Right ventricle myocardium (tissue), 1 donor: Measurements from ENCODE around the genes CD164, SMPD2 and GPR6.

DNA sequence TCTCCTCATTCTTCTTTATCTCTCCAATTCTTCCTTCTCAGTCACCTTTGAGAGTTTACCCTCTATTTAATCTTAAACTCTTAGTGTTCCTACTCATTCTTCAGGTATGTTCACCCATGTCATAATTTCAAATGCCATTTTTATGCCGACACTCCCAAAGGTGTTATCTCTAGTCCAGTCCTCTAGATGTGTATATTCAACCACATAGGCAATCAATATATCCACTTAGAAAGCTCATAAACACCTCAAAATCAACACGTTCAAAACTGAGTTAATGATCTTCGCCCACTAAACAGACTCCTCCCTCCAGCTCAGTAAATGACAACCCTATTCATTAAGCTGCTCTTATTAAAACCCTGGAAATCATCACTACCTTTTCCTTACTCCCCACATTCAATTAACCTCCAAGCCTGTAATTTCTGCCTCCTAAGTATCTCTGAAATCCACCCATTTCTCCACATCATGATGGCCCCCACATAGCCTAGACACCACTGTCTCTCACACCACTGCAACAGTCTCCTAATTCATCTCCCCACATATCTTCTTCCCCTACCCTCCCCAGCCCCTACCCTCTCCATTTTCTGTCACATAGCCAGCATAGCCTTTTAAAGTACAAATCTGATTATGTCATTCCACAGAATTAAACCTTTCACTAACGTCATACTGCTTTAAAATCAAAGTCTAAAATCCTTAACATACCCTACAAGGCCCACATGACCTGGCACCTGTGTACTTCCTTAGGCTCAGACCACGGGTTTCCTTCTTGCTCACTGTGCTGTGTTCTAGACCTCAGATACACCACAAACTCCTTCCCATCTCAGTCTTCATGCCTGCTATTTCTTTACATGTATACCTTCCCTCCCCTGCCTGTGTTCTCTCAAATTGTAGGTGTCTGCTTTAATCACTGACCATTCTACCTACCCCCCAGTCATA lies 6.1 kb downstream of the OSTM1 start:
- PRO-cap, 2 experiments = no peak in any of the 2 experiments

- PRO-cap, 2 experiments = no peak in any of the 2 experiments
These were observed 117.0 kb downstream of the AFG1L start for GRCh38 chr6:108411667-108412510.

DNA sequence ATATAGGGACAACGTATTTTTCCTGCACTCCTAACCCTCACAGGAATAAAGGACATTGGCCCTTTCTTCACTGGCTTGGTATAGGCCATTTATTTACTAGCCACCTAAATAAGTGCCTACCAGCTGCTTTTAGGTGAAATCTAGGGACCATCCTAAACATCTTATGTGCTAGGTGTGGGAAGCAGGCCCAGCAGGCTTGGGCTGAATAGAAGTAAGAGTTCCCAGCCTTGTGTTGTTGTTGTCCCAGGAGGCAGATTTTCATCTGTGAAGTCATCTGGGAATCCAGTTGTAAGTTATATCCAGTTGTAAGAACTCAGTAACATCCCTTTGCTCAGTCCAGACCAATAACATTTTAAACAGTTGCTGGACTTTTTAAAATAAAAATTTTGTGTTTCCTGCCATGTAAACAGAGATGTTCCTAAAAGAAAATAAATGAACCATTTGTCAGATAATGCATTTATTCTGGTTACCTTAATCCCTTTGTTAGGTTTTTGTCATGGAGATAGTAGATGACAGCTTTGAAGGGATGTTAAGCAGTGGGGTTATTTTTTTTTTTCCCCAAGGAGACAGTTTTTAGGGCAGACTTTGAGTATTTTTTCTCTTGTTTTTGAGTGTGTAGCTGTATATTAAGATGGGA lies 21.5 kb downstream of the FOXO3 start:
- PRO-cap, 2 experiments = no peak in any of the 2 experiments

DNA sequence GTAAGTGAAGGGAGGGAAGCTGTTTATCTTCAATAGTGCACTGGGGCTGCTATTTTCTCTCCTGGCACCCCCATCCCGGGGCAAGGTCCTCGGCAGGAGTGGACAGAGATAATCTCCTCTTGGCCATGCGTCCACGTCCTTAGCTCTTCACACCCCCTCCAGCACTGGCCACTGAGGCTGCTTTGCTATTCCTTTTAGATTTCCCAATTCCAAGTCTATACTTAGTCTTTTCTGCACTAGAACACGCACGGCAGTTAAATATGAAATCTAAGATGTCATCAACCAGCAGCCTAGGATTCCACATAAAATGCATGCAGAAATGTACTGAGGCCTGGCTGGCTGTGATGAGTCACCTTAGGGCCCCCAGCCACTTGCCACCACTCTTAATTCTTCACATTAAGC lies 87.8 kb upstream of the ARMC2 start:
- PRO-cap, 2 experiments = no peak in any of the 2 experiments

DNA sequence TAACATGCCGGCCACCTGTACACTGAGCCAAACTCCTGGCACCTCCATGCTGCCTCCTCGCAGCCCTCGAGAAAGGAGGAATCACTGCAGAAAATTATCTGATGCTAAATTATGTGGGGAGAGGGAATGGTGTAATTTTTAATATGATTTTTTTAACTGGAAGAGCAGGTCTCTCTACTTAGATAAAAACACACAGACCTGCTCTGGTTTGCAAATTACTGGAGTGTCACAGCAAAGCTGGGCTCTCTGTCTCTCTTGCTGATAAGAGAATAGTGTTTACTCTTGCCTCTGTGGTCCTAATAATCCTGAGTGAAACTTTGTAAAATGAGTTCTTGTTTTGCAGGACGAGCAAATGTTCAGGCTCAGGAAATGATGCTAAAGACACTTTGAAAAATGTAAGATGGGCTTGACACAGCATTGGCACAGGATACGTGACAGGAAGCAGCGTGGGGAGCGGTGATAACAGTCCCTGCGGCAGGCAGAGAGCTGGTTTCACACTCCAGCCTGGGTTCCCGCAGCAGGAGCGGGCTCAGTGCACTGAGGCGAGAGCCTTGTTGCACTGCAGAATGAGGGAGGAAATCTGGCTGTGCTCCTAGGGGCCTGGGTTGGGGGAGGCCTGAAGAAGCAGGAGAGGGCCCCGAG lies 49.8 kb upstream of the ARMC2 start:
- PRO-cap, 2 experiments = no peak in any of the 2 experiments

DNA sequence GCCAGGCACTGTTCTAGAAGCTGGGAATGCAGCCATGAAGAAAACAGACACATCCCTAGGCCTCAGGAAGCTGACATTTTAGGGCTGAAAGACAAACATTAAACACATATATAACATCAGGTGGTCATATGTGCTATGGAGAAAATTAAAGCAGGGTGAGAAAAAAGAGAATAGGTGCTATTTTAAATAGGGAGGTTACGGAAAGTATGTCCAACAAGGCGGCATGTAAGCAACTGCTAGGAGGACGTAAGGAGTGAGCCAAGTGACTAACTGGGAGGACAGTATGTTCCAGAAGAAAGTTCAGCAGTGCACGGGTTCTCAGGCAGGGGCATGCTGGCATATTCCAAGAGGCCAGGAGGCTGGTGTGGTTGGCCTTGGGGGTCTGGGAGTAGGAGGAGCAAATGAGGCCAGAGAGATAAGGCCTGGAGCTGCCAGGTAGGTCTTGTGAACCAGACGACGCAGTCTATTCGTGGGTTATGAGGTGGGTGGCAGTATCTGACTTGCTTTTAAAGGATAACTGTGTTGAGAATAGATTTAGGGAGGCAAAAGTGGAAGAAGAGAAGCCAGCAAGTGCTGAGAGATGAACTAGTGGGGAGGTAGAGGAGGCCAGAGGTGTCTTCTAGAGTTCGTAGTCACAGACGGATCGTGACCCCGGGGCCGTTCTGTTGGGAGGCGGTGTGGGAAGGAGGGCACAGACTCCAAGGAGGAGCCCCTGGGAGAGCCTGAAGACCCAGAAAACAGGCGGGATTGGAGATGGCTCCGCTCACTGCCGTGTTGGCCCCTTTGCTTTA lies 112.5 kb downstream of the ARMC2 start:
- PRO-cap, 2 experiments = no peak in any of the 2 experiments

DNA sequence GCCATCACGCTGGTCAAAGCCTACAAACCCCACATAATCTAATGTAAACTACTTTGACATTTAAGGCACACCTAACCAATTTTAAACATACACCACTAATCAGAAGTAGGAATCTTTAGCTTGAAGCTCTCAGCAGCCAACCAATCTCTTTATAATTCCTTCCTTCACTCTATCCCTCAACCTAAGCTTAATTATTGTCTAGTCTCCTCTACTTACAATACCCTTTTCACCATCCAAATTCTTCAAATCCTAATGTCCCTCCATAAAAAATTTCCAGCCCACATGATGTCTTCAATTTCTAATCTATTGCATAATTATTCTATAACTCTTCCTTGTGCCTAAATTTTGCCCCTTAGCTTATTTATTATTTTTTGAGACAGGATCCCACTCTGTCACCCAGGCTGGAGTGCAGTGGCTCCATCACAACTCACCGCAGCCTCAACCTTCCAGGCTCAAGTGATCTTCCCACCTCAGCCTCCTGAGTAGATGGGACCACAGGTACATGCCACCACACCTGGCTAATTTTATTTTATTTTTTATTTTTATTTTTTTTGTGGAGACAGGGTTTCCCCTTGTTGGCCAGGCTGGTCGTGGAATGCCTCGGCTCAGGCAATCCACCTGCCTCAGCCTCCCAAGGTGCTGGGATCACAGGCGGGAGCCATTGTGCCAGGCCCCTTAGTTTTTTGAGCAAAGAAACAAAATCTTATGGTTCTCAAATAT lies 102.7 kb downstream of the SESN1 start:
- PRO-cap, 2 experiments = no peak in any of the 2 experiments

- PRO-cap, 2 experiments = no peak in any of the 2 experiments
These were observed 31.9 kb downstream of the SESN1 start for GRCh38 chr6:109062792-109063153.

- PRO-cap, 2 experiments = no peak in any of the 2 experiments
These were observed 908 bp downstream of the SESN1 start for GRCh38 chr6:109093719-109094157.

DNA sequence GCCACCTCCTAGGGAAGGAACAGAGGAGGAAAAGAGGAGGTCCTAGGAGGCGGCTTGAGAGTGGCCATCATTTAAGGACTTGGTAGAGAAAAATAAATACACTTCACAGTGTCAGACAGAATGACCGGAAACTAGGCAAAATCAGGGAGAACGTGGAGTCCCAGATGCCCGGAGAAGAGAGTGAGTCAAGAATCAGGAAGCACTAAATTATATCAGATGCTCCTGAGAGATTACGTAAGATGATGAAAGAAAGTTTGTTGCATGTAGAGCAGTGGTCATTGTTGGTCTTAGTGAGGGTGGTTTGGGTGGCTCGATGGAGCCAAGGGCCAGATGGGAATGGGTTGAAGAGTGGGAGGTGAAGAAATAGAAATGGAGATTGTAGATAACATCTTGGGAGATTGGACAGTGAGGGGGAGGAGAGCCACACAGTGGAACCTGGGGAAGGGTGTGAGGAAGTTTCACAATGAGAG lies 142.3 kb downstream of the CEP57L1 start:
- PRO-cap, 2 experiments = no peak in any of the 2 experiments

- PRO-cap, 2 experiments = no peak in any of the 2 experiments
These were observed 126.3 kb downstream of the CD164 start for GRCh38 chr6:109255837-109256569.

GRCh38 chr6:109303553-109304557 lies 78.4 kb downstream of the CD164 start:
- PRO-cap, 2 experiments = no peak in any of the 2 experiments

DNA sequence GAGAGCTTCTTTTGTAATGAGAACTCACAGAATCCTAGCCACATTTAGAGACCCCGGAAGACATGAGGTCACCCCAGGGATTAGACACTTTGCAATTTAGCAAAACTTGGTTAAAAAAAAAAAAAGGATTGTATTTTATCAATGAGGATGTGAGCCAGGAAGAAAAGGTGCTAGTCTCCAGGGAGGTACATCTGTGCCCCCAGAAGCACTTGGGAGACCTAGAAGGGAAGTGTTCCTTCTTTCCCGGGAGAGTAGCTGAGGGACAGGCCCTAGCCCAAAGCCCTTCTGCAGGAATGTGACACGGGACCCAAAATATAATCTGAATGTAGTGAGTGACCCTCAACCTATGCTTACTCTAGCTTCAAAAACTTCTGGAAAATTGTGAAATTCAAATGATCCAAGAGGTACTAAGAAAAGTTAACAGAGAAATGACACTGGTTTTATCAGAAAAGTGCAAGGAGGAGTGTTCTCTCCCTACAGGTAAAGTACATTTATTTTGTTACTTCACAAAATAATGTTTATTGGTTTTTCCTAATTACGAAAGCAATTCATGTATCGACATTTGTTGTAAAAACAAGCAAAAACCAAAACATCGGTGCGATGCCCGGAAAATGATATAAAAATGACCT lies 65.7 kb downstream of the CD164 start:
- PRO-cap, 2 experiments = no peak in any of the 2 experiments

- PRO-cap, 2 experiments = no peak in any of the 2 experiments
These were observed 969 bp downstream of the CD164 start for GRCh38 chr6:109381407-109381589.

DNA sequence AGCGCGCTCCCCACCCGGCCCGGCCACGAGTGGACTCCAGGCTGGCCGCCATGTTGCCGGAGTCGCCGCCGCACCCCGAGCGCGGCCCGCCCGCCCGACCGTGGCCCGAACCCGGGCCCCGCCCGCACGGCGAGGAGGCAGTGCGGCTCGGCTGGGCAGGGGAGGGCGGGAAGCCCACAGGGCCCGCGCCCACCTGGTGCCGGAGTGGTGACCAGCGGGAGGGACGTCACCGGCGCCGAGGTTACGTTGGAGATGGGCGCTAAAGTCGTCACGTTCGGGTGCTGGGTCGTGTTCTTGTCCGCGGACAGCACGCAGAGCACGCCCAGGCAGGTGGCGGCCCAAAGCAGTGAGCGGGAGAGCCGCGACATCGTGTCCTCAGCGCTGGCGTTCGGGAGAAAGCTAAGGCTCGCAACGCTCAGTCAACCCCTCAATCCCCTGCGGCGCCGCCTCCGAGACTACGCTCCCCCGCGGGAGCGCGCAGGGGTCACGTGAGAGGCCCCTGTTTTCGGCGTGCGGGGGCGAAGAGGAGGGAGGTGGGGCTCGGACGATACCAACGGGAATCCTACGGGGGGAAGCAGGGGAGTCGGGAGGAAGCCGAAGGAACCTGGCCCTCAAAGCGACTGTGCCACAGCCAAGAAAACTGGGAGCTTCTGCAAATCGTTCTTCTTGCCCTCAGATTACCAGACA lies at the start of gene CD164:
TSS of gene CD164 (minus strand) at position 457 of the 687 bp plus-strand sequence.
- PRO-cap, 2 experiments = peak in 2 of 2 experiments; most common plus-strand start position 211 of the sequence (in 1); most common minus-strand start position 120 of the sequence (in 2)

DNA sequence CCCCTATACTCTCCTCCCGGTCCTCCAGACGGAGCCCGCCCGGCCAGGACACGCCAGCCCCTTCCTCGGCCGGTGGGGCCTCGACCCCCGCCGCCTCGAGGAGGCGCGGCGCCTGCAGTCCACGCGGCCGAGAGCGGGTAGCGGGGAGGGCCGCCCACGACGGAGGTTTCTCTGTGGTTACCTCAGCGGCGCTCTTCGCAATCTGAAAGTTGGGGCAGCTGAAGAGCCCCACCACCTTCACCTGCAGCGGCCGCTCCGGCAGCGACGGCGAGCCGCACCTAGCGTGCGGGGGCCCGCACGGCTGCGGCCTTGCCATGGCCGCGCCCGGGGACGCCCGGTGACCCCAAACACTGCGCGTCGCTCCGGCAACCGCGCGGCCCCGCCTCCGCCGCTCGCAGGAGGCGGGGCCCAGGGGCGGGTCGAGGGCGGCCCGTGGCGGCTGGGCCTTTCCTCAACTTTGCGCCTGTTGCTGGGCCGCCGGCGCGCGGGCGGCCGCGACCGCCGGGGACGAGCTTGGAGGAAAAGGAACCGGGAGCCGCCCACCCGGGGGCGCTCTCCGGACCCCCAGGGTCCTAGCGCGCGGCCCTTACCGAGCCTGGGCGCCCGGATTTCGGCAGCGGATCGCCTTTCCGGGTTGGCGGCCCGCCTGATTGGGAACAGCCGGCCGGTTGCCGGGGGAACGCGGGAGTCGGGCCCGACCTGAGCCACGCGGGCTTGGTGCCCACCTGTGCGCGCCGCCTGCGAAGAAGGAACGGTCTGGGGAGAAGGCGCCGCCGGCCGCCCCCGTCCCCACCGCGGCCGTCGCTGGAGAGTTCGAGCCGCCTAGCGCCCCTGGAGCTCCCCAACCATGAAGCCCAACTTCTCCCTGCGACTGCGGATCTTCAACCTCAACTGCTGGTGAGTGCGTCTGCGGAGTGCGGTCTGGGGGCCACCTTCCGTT lies at the start of gene SMPD2:
TSS of gene SMPD2 (plus strand) at position 450 of the 940 bp plus-strand sequence.
- PRO-cap, 2 experiments = peak in 2 of 2 experiments; most common plus-strand start position 462 of the sequence (in 2); most common minus-strand start position 305 of the sequence (in 2)

- PRO-cap, 2 experiments = no peak in any of the 2 experiments
These were observed 5.3 kb downstream of the MICAL1 start for GRCh38 chr6:109450248-109450721.

GRCh38 chr6:109678520-109679851 lies 12.0 kb downstream of the AK9 start:
- PRO-cap, 2 experiments = no peak in any of the 2 experiments

DNA sequence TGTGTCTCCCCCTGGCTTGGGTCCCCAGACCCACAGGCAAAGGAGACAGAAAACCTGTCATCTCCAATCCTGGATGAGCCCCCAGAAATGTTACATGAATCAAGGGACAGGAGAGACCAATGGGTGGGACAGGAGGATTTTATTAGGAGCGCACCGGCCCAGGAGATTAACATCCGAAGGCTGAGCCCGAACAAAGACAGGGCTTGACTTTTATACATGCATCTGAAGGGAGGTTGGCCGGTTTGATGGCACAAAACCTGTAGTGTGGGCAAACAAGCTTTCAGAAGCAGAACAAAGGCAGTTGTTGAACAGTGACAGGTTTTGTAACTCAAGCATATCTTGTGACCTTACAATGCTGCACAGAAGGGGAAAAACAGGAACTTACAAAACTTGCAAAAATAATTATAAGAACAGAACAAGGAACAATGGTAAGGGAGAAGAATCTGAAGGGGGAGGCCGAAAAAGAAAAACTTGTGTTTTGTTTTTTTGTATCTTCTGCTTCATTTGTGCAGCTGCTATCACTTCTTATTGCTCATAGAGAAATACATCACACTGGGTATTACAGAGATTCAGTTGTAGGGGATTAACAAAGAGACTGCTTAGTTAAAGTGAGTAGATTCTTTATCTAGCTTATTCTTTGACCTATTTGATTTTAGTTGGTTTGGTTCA lies 83.8 kb upstream of the GPR6 start:
- PRO-cap, 2 experiments = no peak in any of the 2 experiments

- PRO-cap, 2 experiments = no peak in any of the 2 experiments
These were observed at the start of gene GPR6 for GRCh38 chr6:109977909-109978565. Gene GPR6 (plus strand): TSS chr6:109978311.